ENCODE measurements around a stretch of chr9.

DNA sequence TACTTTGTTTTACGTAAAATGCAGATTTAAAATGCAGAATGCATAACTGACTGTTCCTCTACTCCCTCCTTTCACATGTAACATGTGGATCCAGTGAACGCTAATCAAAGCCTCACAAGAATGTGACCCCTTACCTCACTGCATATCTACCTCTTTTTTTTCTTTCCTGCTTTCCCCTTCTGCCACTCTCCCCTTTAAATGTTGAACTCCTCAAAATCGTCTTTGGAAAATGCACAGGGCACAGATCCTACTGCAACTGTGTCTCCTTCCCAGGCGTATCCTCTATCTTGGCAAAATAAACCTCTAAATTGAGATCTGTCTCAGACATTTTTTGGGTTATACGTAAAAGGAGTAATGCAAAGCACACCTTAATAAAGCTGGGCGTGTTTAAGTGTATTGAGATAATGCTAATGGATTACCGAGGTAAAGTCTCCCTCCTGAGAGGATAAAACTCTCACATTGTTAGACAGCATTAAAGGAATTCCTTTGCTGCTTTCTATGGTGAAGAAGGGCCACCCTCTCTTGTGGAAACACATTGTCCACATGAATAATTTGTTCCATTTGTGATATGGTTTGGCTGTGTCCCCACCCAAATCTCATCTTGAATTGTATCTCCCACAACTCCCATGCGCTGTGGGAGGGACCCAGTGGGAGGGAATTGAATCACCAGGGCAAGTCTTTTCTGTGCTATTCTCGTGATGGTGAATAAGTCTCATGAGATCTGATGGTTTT, 16.2 kb downstream of the TTC39B start:
- RRBS = no CpG with 5 or more reads among the region's 9 CpGs

DNA sequence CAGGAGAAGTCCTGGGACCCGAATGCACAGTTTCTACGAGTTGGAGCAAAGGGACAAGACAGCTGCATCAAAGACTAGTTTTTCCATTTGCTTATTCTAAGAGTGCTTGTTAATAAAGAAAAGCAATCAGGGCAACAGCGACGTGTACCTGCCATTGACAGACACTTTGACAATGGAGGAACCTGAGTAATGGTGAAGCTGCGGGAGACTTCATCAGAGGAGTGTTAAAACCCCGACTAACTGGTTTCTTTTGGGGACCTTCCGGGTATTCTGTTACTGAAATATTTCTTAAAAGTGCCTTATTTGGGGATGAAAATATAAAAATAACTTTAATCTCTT, 651 bp downstream of the SNAPC3 start:
- RRBS = no CpG with 5 or more reads among the region's 7 CpGs

GRCh38 chr9:15485628-15486266, 25.0 kb downstream of the PSIP1 start:
- RRBS = no CpG with 5 or more reads among the region's 1 CpG

GRCh38 chr9:16289652-16290131, 580.8 kb downstream of the BNC2 start:
- RRBS = no CpG with 5 or more reads among the region's 4 CpGs

- RRBS = no CpG with 5 or more reads among the region's 3 CpGs
These were observed 538.1 kb downstream of the BNC2 start for GRCh38 chr9:16332446-16332660.

- RRBS = no CpG with 5 or more reads among the region's 4 CpGs
These were observed 310.7 kb downstream of the BNC2 start for GRCh38 chr9:16559776-16560127.

DNA sequence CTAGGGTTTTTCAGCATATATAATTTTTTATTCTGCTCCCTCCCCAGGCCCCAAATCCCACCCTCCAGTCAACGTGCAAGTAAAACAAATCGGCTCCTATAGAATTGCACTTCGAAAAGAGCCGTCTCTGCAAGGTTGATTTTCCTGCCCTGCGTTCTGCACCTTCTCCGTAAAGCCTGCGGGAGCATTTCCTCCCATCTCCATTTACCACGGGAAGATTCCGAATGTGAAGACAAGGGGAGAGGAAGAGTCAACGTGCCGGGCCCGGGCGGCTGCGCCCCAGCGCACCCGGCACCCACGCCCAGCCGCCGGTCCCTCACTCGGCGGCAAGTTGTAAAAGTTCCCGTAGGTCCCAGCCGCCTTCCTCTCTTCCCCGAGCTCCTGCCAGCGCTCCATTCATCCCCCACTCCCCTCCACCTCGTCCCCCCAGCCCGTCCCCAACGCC, 576 bp downstream of the BNC2 start:
- RRBS = no CpG with 5 or more reads among the region's 28 CpGs

- RRBS = no CpG with 5 or more reads among the region's 5 CpGs
These were observed 489 bp upstream of the CNTLN start for GRCh38 chr9:17134355-17134747.

- RRBS = no CpG with 5 or more reads among the region's 2 CpGs
These were observed 95.8 kb downstream of the CNTLN start for GRCh38 chr9:17230643-17231123.

DNA sequence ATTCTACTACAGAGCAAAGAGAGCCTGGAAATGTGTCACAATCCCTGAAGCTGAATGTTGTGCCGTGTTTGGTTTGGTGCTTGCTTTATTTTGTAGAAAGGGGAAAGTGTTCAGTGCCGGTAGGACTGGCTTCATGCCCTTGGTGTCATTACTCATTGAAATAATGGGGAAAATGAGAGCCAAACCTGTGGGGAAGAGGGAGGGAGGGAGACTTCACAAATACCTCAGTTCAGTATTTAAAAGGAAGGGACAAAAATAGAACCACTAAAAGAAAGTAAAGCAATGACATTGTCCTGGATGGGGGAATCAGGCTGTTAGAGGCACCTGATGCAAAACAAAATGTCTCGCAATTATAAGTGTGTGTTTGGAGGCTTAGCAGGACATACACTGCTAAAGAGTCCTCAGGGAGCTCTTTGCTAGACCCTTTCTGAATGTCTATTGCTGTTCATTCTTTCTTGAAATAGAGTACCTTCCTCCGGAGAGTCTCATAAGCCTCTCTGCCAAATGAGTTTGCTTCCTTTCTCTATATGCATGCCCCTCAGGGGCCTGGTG, 26.6 kb upstream of the ADAMTSL1 start:
- RRBS = no CpG with 5 or more reads among the region's 4 CpGs

DNA sequence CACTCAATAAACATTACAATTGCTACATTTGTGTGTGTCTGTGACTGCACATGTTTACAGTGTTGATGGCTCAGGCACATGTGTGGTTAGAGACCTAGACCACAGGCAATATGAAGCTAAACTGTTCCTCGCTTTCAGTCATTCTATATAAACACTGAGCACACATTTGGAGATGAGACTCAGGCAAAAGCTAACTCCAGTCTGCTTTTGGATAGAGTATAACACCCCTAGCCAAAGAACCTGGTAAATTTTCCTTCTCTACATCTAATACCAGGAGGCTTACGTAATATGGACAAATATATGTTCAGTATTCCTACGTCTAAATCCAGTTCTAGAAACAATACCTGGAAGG, 247.6 kb downstream of the SAXO1 start:
- RRBS = no CpG with 5 or more reads among the region's 3 CpGs

- RRBS = no CpG with 5 or more reads among the region's 6 CpGs
These were observed 7.5 kb downstream of the PLIN2 start for GRCh38 chr9:19119647-19120268.

GRCh38 chr9:19120708-19121239, 6.5 kb downstream of the PLIN2 start:
- RRBS = no CpG with 5 or more reads among the region's 6 CpGs

GRCh38 chr9:19148982-19149666, 21.8 kb upstream of the PLIN2 start:
- RRBS = no CpG with 5 or more reads among the region's 7 CpGs

DNA sequence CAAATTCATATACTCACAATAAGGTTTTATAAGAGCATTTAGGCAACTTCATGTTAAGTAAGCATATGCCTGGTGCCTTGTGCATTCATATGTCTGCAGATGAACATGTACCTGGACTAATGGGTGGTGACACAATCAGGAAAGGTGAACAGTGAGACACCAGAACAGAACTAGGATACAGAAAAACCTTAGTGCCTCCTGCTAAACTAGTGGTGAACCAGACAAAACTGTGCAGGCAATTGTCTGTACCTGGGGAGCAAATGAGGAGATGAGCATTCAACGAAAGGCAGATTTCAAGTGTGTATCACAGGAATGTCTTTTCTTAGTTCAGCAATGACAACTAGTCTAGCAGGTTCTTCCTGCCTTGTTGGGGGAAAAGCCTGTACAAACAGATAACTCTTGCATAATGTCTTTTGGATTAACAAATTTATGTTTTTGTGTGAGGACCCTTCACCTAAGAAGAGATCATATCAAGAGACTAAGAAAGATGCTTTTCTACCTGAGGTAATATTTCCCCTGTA, 21.9 kb upstream of the DENND4C start:
- RRBS = no CpG with 5 or more reads among the region's 1 CpG

GRCh38 chr9:19229413-19229701, 1.1 kb upstream of the DENND4C start:
- RRBS = no CpG with 5 or more reads among the region's 1 CpG

DNA sequence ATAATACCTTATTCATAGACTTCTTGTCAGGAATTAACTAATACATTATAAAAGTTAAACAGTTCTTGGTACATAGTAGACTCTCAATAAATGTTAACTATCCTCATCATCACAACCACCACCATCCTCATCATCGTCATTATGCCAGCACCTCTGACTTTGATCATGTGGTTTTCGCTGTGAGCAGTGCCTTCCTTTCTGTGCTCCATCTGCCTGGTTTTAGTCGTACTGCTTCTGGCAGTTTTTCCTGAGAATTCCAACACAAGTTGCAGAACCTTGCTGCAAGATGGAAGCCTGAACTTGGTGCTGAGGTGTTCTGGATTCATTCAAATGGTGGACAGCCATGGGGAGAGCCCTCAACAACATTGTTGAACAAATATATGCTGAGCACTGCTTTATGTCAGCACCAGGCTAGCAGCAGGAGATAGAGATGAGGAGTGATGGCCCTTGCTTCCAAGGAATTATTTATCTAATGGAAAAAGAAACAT, 7.2 kb upstream of the RPS6 start:
- RRBS = no CpG with 5 or more reads among the region's 3 CpGs

GRCh38 chr9:20551840-20552206, 70.5 kb downstream of the MLLT3 start:
- RRBS = no CpG with 5 or more reads among the region's 5 CpGs

- RRBS = no CpG with 5 or more reads among the region's 8 CpGs
These were observed 1.6 kb upstream of the MLLT3 start for GRCh38 chr9:20623876-20624368.

- RRBS = no CpG with 5 or more reads among the region's 13 CpGs
These were observed 2.4 kb upstream of the MLLT3 start for GRCh38 chr9:20624609-20625105.